Testis (tissue), 5 donors: ENCODE data around the genes GPR179, EPOP and RPL19.

- PRO-cap, 3 experiments: no peak in any of the 3 experiments
- RAMPAGE, long total RNA, 2 experiments: no peak in any of the 2 experiments
- RRBS: no CpG with 5 or more reads among the region's 7 CpGs
Observed at GRCh38 chr17:36952820-36953549, 4.2 kb downstream of the AATF start.

- PRO-cap, 3 experiments: no peak in any of the 3 experiments
- RAMPAGE, long total RNA, 2 experiments: no peak in any of the 2 experiments
- RRBS: no CpG with 5 or more reads among the region's 11 CpGs
Observed at GRCh38 chr17:37082644-37083386, 134.1 kb downstream of the AATF start.

- PRO-cap, 3 experiments: no peak in any of the 3 experiments
- RAMPAGE, long total RNA, 2 experiments: no peak in any of the 2 experiments
- RRBS: no CpG with 5 or more reads among the region's 6 CpGs
Observed at GRCh38 chr17:37087231-37087706, 138.5 kb downstream of the AATF start.

- PRO-cap, 3 experiments: no peak in any of the 3 experiments
- RAMPAGE, long total RNA, 2 experiments: start-site peak on the minus strand in 1 of 2 experiments, at chr17:37400843-37400901 at its widest, 7 reads per replicate
- RRBS: no CpG with 5 or more reads among the region's 1 CpG
Observed at GRCh38 chr17:37400692-37401065, 6.0 kb downstream of the ACACA start.

DNA sequence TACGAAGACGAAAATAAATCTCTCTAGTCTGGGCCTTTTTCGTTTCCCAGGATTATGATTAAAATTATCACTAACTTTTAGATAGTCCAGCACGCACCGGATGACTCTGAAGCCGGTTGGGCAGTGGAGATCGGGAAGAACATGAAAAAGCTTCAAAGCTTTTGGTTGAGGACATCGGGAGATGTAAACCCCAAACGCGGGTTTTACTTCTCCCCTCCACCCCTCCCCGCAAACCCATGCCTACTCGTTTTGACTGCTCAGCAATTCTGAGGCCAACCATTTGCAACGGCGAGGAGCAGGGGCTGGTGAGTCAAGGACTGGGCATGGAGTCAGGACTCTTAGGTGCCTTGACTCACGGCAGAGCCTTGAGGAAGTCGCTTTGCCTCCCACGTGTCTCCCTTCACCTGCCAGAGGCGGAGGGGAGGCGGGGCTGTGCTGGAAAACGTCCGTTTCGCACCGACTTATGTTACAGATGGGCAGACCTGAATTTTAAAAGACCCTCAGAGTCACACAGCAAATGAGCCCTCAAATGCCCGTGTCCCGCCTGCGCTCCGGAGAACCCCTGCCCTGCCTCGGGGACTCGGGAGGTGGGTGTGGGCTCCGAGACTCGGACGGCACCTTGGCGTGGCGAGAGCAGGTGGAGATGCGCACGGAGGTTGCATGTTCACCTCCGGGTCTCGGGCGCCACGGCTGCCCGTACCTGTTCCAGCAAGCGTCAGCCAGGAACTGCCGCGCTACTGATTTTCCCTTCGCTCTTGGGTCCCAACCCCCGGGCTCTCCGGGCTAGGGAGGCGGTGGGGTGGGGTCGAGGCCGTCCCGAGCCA, 828 bp upstream of the DUSP14 start:
- PRO-cap, 3 experiments: peak in 2 of 3 experiments; most common plus-strand start position 410 of the sequence (in 2)
- RAMPAGE, long total RNA, 2 experiments: no peak in any of the 2 experiments
- RRBS: no CpG with 5 or more reads among the region's 51 CpGs

DNA sequence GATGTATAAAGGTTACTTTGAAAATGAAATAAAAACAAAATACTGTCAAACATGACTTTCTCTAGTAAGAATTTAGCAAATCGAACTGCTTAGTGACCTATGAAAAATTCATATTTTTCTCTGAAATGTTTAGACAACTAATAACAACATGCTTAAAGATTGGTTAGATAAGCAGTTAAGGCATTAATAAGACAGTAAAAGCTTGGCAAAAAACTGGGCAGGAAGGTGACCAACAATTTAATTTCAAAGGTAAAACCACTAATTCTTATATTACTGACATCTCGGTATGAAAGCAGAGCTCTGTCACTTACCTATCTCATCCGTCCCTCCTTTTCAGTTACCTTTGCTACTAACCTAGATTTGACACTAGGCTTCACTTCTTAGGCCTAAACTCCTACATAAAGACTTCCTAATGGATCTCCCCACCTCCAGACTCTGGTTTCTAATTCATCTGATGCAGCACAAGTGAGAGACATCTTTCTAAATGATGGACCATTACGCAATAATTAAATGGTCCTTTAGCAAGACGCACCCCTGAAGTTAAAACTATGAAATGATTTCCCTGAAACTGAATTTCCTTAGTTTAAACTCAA, 3.6 kb downstream of the SYNRG start:
- PRO-cap, 3 experiments: no peak in any of the 3 experiments
- RAMPAGE, long total RNA, 2 experiments: no peak in any of the 2 experiments
- RRBS: no CpG with 5 or more reads among the region's 5 CpGs

GRCh38 chr17:37642069-37642468, 1.2 kb downstream of the DDX52 start:
- PRO-cap, 3 experiments: no peak in any of the 3 experiments
- RAMPAGE, long total RNA, 2 experiments: start-site peak on the minus strand in 1 of 2 experiments, at chr17:37642348-37642467 at its widest, 69 reads per replicate
- RRBS: no CpG with 5 or more reads among the region's 3 CpGs

- PRO-cap, 3 experiments: no peak in any of the 3 experiments
- RAMPAGE, long total RNA, 2 experiments: no peak in any of the 2 experiments
- RRBS: no CpG with 5 or more reads among the region's 29 CpGs
Observed at GRCh38 chr17:37844494-37845100, 79.6 kb upstream of the TBC1D3K start.

GRCh38 chr17:38343832-38344048, at the start of gene GPR179:
GPR179 (minus strand) TSS chr17:38343956.
- PRO-cap, 3 experiments: no peak in any of the 3 experiments
- RAMPAGE, long total RNA, 2 experiments: no peak in any of the 2 experiments
- RRBS: no CpG with 5 or more reads among the region's 8 CpGs

DNA sequence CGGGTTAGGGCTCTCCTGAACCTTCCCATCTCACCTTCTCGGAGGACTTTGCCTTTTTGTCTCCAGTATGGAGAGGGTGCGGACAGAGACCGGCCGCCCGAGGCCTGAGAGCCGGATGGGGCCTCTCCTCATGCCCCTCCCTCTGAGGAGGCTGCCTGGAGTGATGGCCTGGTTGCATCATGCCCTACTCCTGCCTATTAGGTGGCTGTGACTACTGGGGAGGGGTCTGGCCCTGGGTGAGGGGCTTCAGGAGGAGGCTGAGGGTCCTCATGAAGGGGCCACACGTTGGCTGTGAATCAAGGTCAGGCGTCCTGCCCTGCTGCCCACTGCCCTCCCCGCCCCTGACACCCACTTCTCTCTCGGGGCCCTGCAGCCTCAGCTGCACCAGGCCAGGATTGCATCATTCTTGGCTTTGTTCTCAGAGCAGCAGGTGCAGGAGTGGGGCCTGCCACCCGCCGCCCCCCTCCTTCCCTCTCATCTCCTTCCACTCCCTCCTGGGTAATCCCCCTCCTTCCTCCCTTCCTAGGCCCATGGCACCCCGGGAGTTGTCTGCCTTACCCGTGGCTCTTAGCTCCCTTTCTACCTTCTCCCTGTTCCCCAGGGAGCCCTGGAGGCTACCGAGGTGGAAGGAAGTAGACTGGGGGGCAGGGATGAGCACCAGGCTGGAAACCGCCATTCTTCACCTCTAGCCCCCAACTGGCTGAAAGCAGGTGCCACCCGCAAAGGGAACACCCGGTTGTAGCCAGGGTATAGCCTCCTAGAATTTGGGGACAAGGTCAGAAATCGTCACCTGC, 12.8 kb upstream of the ARHGAP23 start:
- PRO-cap, 3 experiments: peak in 1 of 3 experiments; most common minus-strand start position 144 of the sequence (in 1)
- RAMPAGE, long total RNA, 2 experiments: no peak in any of the 2 experiments
- RRBS: no CpG with 5 or more reads among the region's 20 CpGs

- PRO-cap, 3 experiments: peak in 2 of 3 experiments; most common plus-strand start chr17:38426026 (in 1); most common minus-strand start chr17:38425903 (in 1)
- RAMPAGE, long total RNA, 2 experiments: no peak in any of the 2 experiments
- RRBS: no CpG with 5 or more reads among the region's 10 CpGs
Observed at GRCh38 chr17:38425671-38426217, 2.5 kb upstream of the ARHGAP23 start.

- PRO-cap, 3 experiments: peak in 3 of 3 experiments; most common plus-strand start chr17:38606625 (in 1); most common minus-strand start chr17:38606447 (in 2)
- RAMPAGE, long total RNA, 2 experiments: no peak in any of the 2 experiments
- RRBS: no CpG with 5 or more reads among the region's 52 CpGs
Observed at GRCh38 chr17:38606367-38606887, 675 bp upstream of the SRCIN1 start.

DNA sequence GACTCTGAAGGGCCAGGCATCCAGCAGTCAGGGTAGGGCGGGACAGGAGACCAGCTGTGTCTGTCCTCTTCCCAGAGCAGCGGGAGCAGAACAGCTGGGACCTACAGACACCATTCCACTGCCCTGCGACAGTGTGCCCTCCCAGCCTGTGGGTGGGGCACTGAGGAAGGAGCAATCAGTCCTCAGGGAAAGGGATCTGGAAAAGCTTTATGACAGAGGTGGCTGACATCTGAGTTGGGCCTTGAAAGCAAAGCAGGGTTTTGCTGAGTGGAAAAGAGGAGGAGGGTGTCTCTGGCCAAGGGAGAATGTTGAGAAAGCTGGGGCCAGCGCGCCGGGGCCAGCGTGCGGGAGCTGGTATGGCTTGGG, 11.5 kb upstream of the SRCIN1 start:
- PRO-cap, 3 experiments: no peak in any of the 3 experiments
- RAMPAGE, long total RNA, 2 experiments: no peak in any of the 2 experiments
- RRBS: no CpG with 5 or more reads among the region's 8 CpGs

GRCh38 chr17:38674807-38675462, at the start of gene EPOP:
EPOP (minus strand) TSS chr17:38674957.
- PRO-cap, 3 experiments: peak in 3 of 3 experiments; most common plus-strand start chr17:38675107 (in 2); most common minus-strand start chr17:38674921 (in 3)
- RAMPAGE, long total RNA, 2 experiments: no peak in any of the 2 experiments
- RRBS: no CpG with 5 or more reads among the region's 68 CpGs

DNA sequence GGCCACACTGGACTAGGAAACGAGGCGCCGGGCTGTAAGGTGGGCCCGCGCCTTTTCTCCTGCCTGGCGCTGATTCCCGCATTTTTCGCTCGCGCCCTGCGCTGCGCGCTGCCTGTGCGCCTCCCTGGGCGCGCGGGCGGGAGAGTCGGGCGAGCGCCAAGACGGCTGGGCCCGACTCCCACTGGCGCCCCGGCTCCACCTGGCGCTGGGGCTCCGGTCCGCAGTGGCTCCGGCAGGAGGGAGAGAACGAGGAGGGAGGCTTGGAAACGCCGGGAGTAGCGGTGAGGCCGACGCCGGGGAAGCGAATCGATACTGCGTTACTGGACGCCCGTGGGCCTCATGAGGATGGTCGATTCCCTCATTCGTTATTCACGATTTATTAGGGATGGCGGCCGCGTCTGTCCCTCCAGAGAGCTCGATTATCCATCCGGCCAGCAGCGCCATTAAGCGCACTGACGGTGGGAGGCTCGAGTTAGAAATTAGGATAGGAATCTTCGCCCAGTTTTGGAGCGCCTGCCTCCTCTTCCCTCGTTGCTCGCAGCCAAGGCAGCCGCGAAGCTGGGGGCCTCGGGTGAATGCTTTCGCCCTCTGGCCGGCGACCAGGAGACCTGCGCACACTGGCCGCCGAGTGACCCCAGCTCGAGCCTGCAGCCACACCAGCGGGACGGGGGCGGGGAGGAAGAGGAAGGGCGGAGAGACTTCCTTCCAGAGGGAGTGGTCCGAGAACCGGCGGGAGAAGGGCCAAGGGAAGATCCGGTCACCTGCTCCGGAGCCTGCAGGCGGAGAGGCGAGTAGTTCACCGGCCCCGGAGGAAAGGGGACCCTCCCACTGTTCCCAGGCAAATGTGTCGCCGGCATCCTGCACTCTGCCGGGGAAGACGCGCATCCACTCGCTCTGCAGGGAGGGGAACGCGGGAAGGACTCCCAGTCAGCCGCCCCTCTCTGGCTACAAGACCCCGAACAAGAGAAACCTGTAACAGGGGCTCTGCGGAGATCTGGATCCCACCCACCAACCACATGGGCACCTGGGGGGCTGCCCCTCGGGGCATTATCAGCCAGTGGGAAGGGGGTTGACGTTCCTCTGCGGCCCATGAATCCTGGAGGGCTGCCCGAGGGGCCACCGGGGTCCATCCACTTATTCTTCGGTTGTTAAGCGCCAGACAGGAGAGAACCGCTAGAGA, 1.4 kb upstream of the PCGF2 start:
- PRO-cap, 3 experiments: peak in 3 of 3 experiments; most common plus-strand start position 863 of the sequence (in 3); most common minus-strand start position 630 of the sequence (in 2)
- RAMPAGE, long total RNA, 2 experiments: no peak in any of the 2 experiments
- RRBS: no CpG with 5 or more reads among the region's 99 CpGs

GRCh38 chr17:38893194-38894078, 23.6 kb downstream of the LASP1 start:
- PRO-cap, 3 experiments: no peak in any of the 3 experiments
- RAMPAGE, long total RNA, 2 experiments: no peak in any of the 2 experiments
- RRBS: no CpG with 5 or more reads among the region's 12 CpGs

GRCh38 chr17:39046021-39046256, 78.7 kb upstream of the FBXO47 start:
- PRO-cap, 3 experiments: no peak in any of the 3 experiments
- RAMPAGE, long total RNA, 2 experiments: start-site peak on the plus strand in 1 of 2 experiments, at chr17:39046098-39046154 at its widest, 21 reads per replicate
- RRBS: no CpG with 5 or more reads among the region's 11 CpGs

DNA sequence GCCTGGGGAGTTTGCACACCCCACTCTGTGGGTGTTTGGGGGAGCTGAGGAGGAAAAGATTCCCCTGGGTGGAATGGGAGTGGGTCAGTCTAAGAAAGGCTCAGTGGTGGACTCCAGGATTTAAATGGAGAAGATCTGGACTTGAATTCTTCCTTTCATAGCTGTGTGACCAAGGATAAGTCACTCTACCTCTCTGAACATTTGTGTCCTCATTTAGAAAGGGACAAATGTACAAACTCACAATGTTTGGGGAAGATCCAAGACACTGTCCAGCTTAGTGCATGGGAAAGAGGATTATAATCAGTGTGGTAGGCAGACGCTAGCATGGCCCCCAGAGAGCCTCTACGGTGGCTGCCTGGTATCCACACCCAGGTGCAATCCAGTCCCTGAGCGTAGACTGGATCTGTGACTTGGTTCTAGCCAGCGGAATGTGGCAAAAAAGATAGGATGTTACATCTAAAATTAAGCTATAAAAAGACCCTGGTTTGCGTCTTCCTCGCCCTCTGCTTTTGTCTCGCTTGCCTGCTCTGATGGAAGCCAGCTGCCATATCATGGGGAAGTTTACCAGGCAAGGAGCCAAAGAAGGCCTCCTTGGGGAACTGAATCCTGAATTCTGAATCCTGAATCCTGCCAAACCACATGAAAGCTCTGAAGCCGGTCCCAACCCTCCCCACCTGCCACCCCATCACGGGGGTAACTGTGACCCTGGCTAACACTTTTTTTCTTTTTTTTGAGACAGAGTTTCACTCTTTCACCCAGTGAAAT, 51.7 kb downstream of the PLXDC1 start:
- PRO-cap, 3 experiments: no peak in any of the 3 experiments
- RAMPAGE, long total RNA, 2 experiments: no peak in any of the 2 experiments
- RRBS: no CpG with 5 or more reads among the region's 9 CpGs

DNA sequence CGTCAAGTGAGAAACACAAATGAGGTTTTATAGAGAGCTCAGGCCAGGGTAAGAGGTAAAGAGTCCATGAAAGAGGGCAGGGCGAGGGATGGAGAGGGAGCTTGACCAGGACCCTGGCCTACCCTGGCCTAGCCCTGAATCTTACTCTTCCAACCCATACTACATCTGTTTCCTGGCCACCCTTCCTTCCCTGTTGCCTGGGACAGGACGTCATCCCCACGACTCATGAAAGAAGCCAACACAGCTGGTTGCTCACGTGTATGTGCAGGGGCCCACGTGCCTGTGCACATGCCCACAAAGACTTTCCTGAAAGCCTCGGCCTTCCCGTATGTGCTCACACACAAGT, 7.2 kb downstream of the PLXDC1 start:
- PRO-cap, 3 experiments: no peak in any of the 3 experiments
- RAMPAGE, long total RNA, 2 experiments: no peak in any of the 2 experiments
- RRBS: no CpG with 5 or more reads among the region's 8 CpGs

- PRO-cap, 3 experiments: peak in 3 of 3 experiments; most common plus-strand start chr17:39200312 (in 2); most common minus-strand start chr17:39200543 (in 2)
- RAMPAGE, long total RNA, 2 experiments: start-site peak on the plus strand in 2 of 2 experiments, at chr17:39200311-39200347 at its widest, 5,908 to 6,748 reads per replicate
- RRBS: 2% methylated on average over 18 of the region's 56 CpGs
Observed at GRCh38 chr17:39200125-39201149, at the start of gene RPL19. RPL19 (plus strand) TSS chr17:39200283.